Metanephros (tissue), 2 donors: Measurements from ENCODE around the gene RALGPS2.

GRCh38 chr1:178593326-178593674, 80.4 kb downstream of the TEX35 start:
- RAMPAGE, long total RNA, result no peak

GRCh38 chr1:178724698-178725705, at the start of gene RALGPS2:
Gene RALGPS2 (plus strand): TSS chr1:178725244.
- RAMPAGE, long total RNA, result no peak

DNA sequence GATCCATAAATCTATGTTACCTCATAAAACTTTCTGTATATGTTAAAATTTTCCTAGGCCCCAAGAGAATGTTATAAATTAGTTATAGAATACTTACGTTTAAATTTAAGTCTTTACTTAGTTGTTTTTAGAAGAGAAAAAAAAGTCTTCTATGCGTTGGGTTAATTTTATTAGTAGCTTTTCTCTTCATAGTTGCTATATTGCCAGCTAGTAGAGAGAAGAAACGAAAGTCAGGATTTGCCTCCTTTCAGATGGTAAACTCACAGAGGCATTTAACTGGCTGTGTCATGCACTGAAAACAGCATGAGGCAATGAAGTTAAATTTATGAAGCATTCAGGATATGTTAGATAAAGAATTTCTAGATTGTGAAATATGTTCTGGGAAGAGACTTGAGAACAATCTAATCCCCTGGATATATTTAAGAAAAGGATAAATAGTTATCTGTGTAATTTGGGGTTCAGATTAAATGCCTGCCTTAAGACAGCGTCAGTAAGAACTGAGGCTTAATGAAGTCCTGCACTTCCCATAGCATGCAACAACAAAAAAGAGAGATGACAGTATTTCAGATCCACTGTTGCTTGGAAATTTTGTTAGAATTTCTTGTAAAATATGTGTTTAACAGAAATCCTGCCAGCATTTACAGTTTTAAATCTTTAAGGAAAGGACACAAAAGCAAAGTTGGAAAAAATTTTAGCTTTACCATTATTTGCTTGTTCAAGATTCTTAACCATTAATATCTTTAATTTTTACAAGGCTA, 1.7 kb downstream of the ANGPTL1 start:
- RAMPAGE, long total RNA, result no peak

- RAMPAGE, long total RNA, result no peak
Observed at GRCh38 chr1:178945727-178946510, 75.0 kb upstream of the ANGPTL1 start.

DNA sequence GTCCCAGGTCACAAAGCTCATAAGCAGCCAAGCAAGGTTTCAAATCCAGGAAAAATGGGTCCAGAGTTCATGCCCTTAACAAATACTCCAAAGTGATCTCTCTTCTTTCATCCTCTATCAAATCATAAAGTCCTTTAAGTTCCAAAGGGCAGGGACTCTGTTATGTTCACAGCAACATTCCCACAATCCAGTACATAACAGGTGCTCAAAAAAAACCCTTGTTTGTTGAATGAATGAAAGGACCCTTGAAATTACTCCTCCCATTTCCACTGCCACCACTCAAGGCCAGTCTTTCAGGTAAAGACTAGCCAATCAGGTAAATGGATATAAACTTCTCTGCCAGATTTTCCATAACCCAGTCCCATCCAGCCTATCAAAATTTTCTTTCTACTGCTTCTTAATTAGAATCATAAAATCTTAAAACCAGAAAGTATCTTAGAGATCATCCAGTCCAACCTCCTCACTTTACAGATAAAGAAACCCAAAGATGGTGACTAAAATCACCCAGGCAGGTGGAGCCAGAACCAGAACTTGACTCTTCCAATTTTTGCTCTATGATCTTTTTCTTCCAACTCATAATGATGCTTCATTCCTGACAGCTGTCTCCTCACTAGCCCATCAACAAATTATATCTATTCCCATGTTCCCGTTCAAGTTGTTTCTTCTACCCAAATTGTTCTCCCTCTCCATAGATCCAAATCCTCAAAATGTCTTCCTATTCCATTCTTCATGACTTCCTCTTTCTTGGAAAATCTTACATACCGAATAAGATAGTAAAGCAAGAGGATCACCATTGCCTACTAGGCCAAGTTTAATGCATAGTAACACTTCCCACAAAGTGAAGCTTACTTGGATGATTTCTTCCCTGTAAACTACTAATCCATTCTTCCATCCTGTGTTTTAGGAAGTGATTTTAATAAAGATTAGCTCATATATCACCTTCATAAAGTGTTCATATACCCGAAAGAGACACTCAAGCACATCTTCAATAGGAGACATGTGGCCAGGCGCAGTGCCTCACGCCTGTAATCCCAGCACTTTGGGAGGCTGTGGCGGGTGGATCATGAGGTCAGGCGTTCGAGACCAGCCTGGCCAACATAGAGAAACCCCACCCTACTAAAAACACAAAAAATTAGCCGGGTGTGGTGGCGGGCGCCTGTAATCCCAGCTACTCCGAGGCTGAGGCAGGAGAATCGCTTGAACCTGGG, 2.3 kb downstream of the ABL2 start:
- RAMPAGE, long total RNA, result no peak

DNA sequence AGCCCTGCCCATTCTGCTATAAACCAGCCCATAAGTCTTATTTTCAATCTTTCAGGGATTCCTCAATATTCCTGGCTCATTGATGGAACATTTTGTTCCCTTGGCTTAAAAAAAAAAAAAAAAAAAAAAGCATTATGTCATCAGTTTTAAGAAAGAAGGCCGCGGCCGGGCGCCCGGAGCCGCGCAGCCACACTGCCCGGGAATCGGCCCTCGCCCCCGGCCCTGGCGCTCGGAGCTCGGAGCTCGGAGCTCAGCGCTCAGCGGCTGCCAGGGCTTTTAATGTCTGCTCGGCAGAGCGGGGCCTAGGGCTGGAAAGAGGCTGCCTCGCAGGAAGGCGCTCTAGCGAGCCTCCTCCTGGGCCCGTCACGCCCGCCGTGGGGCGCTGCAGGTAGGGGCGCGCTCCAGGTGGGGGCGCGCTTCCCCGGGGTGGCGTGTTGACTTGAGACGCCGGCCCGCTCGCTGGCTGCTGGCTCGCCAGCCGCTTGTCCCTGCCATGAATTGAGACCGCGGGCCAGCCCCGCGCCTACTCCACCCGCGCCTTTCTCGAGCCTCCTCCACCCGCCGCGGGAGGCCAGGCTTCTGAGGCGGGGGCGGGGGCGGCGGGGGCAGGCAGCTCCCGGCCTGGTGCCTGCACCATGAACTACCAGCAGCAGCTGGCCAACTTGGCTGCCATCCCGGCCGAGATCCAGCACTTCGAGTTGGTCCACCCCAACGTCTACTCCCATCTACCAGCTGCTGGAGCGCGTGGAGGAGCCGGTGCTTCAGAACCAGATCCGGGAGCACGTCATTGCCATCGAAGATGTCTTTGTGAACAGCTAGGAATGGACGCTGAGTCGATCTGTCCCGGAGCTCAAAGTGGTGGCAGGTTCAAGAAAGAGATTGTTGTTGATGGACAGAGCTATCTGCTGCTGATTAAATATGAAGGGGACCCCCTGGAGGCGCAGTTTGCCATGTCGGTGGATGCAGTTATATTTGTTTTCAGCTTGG, 5.3 kb upstream of the TDRD5 start:
- RAMPAGE, long total RNA, result no peak

GRCh38 chr1:179817736-179818431, 59.7 kb downstream of the TOR1AIP2 start:
- RAMPAGE, long total RNA, result no peak

DNA sequence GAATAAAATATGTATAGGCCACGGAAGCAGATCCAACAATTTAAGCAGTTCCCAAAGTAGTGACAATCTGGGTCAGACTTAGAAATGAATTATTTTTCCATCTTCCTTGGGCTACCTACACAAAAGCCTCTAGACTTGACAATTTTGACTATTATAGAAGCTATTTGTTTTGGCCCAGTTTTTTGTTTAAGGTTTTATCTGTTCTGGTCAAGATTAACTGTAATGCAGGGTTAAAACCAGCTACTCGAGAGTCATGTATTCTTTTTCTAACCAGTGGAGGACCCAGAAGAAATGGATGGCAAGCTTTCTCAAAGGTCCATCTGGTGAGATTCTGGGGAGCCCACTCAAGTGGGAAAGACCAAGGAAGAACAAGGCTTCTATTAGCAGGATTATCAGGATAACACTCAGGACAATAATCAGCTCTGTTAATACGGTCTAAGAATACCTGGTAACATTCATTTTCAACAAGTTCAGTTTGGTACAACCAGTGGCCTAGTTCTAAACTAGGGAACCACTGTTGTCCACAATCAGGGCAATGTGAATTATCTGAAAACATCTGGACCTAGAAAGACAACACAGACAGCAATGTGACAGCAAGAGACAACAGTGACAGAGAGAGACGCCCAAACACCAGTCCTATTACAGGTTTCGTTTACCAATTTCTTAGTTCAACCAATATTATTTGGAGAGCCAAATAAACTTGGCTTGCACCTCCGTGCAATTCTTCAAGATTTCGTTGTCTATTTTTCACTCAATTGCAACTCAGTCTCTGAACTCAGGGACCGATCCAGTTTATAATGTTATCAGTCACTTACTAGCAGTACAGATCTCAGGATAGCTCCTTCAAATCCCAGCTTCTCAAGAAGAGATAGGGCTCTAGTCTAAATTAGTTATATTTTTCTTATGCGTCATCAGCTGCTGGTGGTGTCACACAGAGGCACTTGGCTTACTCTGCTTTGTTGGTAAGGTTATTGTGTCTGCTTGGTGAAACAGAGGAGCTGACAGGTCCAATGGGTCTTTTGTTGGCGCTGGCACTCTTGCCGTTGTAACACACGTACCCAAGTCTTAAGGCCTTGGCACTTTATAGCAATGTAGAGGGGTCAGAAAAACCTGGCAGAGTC, 12.6 kb downstream of the TOR1AIP2 start:
- RAMPAGE, long total RNA, result no peak

DNA sequence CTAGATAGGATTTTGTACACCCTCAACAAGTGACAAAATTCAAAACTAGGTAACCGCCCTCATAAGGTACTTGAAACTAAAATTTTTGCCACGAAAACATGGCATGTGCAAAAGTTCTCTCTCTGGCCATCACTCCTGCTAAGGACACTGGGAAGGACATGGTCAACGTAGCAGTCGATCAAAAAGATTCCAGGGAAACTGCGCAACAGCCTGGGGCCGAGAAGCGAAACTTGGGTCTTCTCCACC, 369 bp upstream of the TOR1AIP1 start:
- RAMPAGE, long total RNA, result no peak

- RAMPAGE, long total RNA, result no peak
Observed at GRCh38 chr1:179883073-179883269, 886 bp downstream of the TOR1AIP1 start.

DNA sequence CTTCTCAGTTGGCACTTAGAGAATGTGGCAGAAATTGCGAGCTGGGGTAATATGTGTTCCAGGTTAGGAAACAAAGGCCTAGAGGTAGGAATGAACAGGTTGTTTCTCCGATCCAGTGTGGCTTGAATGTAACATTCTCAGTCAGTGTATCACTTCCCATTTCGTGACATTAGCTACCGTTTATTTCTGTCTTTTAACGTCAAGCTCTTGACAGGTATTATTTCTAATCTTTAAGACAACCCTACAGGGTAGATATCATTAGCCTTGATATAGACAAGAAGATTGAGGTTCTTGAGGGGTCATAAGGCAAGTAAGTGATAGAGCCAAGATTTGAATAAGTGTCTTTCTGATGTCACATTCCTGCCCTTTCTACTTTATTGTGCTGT, 2.8 kb upstream of the CEP350 start:
- RAMPAGE, long total RNA, result no peak

DNA sequence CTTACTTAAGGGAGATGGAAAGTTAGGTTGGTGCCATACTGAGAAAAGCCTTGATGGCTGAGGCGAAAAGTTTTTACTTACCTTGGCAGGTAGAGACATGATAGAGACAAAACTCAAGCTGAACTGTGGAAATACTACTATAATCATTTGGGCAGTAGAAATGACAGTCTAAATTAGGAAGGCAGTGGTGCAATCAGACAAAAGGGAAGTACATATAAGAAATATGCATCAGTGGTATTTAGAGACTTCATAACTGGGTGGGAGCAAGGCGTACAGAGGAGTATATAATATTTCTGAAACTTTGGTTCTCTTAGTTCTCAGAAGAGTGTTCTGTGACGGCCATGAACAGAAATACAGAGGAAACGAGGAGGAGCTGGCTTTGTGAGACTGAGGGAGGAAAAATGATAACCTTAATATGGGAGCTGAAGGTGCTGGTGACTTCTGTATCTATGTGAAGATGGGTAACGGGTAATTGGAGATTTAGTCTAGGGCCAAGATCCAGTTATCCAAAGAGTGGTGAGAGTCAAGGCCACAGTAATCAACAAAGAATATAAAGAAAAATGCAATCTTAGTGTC, 2.3 kb upstream of the CEP350 start:
- RAMPAGE, long total RNA, result no peak

DNA sequence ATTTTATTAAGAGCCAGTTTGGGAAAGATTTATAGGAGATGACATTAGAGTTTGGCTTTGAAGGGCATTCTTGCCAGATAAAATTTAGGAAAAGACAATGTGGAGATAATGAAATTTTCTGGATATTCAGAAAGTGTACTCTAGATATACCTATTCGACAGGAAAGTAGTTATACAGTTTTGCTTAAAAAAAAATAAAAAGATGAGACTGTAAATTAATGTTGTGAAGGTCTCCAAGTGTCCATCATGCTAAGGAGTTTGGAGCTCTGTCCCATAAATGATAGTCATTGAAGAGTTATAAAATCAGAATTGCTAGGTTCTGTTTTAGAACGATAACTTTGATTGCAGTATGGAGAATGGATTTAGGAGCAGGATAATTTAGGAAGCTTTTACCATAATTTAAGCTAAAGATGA, 20.5 kb downstream of the CEP350 start:
- RAMPAGE, long total RNA, result no peak

DNA sequence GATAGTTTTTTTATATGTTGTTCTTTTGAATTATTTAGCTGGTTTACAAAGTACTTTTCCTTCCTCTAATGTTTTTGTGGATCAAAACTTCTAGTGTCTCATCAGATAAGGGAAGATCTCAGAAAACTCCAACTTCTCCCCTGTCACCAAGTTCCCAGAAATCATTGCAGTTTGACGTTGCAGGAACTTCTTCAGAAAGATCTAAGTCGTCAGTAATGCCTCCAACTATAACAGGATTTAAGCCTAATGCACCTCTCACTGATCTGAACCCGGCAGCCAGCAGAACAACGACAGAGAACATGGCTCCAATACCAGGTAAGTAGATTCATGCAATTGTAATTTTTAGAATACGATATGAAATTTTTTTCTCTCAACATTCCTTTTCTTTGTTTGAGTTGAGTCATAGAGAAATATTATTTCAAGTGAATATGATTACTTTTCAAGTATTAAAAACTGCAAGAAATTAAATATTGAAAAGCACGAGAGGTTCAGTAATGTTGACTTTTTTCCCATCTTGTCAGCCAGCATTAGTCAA, 79.2 kb downstream of the CEP350 start:
- RAMPAGE, long total RNA, result no peak

DNA sequence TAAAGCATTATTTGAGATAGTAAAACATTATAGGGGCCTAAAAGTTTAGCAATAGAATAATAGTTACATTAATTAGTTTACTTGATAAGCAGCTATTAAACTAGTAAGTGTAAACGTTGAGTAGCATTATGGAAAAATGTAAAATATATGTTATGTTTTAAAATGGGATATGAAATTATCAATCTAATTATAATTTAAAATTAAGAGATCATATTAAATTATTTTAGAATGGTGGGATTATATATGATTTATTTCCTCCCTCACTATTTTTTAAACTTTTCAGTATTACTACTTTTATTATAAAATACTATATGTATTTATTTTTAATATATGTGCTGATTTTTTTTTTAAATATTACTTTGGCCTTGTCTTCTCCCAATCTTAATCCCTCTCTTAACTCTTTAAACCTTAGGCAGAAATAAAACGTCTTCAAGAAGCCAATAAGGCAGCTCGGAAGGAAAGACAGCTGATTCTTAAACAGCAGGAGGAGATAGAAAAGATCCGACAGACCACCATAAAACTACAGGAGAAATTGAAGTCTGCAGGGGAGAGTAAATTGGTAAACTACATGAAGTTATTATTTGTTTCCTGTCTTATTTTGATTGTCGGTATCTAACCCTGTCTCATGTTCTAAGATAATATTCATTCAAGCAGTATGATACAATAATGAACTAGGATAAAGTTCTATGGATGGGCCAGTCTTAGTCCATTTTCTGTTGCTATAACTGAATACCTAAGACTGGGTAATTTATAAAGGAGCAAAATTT, 92.7 kb upstream of the QSOX1 start:
- RAMPAGE, long total RNA, result no peak

DNA sequence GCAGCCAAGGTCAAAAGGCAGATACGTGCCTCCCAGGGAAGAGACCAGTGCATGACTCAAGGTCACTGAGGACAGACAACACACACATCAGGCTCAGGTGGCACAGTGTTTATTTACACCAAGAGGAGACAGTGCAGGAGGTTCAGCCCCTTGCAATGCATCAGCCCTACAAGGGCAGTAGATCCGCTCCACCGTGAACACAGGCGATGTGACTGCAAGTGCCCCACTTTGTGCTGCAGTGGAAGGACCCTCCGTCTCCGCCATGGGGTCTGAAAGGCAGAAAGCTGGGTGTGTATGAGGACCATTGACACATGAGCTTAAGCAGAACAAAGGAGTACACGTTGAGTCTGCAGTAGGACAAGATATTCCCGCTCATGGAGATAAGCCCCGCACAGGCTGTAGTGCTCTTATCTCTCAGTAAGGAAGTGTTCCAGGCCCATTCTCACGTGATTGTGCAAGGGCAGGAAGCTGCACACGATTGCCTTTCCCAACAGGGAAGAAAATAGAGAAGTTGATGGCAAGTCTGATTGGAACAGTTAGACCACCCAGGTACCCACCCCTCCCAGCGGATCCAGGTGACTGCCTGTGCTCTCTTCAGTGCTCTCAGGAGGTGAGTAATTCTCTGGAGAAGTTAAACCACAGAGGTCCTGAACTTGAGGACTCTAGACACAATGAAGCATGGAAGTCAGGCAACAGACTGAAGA, 37.5 kb upstream of the QSOX1 start:
- RAMPAGE, long total RNA, result no peak

DNA sequence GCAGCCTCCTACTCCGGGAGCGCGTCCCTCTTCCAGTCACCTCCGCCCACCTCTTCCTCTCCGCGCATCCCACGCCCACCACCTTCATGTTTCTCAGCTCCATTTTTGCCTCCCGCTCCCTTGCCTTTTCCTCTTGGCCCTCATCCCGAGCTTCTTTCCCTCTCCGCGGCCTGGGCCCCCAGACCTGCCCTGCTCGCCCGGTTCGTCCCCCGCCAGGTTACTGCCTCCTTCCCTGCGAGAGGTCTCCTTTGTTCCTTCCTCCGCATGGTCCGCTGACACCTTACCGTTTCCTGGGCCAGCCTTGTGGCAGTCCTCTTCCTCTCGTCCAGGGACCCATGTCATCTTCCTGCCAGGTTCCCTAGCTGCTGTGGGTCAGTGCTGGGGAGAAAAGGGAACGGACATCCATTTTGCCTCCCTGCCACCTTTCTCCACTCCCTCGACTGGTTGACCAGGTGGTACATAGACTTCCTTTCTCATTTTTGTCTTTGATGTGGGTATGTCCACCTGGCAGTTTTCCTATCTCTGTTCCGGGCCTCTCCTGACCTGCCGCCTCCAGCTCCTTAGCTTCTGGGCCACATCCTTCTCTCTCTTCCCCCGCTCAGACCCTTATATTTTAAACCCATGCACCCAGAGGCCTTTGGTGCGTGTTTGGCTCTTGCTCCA, 700 bp downstream of the QSOX1 start:
- RAMPAGE, long total RNA, result no peak

GRCh38 chr1:180167902-180168689, 13.4 kb downstream of the QSOX1 start:
- RAMPAGE, long total RNA, result no peak

GRCh38 chr1:180171436-180172323, 17.0 kb downstream of the QSOX1 start:
- RAMPAGE, long total RNA, result no peak

- RAMPAGE, long total RNA, result no peak
Observed at GRCh38 chr1:180541027-180541673, 38.8 kb upstream of the ACBD6 start.